Metastatic Lung Carcinoma in the Adrenal Gland (tissue), 1 donor: ENCODE results near the genes MPG, RGS11 and MRPL28.

GRCh38 chr16:10368-10972 lies 42.9 kb downstream of the POLR3K start:
- PRO-cap: no peak

- PRO-cap: no peak
Measured at GRCh38 chr16:60880-61471, 7.3 kb downstream of the SNRNP25 start.

- PRO-cap: no peak
Measured at GRCh38 chr16:64605-65077, 7.8 kb downstream of the RHBDF1 start.

GRCh38 chr16:77225-78349 lies at the start of gene MPG:
TSS of gene MPG (plus strand) at chr16:78225.
- PRO-cap: unidirectional peak, plus-strand start at chr16:77473; bidirectional peak, plus-strand start at chr16:78231, minus-strand start at chr16:78172

- PRO-cap: no peak
Measured at GRCh38 chr16:260980-261764, 14.6 kb downstream of the RGS11 start.

GRCh38 chr16:273985-274632 lies 1.6 kb downstream of the RGS11 start:
- PRO-cap: no peak

GRCh38 chr16:275017-276213 lies at the start of gene RGS11:
TSS of gene RGS11 (minus strand) at chr16:275944.
- PRO-cap: no peak

DNA sequence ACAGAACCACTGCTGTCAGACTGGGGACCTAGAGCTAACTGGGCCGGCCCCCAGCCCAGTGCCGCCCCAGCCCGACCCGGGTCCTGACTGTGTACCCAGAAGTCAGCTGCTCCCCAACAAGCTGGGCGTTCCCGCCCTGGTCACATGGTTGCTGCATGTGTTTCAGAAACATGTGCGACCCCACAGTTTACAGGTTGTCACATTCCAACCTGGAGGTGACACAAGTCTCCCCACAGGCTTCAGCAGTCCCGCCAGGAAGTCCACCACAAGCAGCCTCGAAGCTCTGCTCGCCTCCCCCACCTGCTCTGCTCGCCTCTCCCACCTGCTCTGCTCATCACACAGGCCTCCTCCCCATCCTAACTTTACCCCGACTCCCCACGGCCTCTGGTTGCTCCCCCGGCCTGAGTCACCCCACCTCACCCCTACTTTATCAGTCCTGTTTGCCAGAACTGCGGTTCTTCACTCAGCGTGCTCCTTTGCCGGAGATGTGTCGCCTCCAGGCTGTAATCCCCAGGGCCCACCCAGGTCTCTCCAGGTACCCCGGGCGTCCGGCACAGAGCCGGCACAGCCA lies 933 bp downstream of the MRPL28 start:
- PRO-cap: no peak

DNA sequence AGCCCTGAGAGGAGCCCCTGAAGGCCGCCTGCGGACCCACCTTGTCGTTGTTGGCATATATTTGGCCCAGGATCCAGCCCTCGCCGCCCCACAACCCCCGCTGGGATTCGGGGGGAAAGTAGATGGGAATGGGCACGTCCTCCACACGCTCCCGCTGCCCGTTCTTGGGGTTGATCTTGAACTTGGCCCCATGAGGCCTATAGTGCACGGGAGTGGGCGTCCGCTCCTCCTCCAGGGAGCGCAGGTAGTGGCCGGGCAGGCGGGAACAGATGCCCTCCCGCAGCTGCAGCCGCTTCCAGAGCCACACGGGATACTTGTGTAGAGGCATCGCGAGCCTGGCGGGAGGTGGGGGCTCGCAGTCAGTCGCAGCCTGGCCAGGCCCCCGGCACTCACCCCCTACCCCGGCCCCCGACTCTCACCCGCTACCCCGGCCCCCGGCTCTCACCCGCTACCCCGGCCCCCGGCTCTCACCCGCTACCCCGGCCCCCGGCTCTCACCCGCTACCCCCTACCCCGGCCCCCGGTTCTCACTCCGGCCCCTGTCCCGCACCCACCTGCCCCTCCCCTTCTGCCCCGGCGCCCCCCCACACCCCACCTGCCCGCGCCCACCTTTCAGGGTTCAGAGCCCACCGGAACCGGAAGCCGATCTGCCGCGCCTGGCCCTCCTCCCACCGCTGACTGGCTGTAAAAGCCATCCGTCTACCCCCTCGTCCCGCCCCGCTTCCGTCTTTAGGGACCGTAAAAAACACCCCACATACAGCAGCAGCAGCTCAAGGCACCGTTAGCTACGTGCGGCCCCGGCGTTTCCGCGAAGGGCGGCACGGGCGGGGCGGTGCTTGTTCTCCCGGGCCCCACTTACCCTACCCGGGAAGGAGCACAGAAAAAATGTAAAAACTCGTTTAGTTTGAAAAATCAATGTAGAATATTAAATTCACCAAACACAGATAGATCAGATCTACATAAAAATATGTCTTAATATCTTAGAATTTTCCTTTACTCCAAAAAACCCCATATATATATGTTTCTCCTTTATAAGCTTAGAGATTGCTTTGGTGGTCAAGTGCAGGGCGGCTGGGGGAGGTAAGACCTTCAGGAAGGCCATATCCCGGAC lies at the start of gene MRPL28:
TSS of gene MRPL28 (minus strand) at position 648 of the 1,110 bp plus-strand sequence.
- PRO-cap: unidirectional peak, minus-strand start at position 679 of the sequence

- PRO-cap: no peak
Measured at GRCh38 chr16:380816-381590, 775 bp downstream of the PGAP6 start.

GRCh38 chr16:381591-381781 lies 292 bp downstream of the PGAP6 start:
- PRO-cap: no peak

- PRO-cap: bidirectional peak, plus-strand start at chr16:383546, minus-strand start at chr16:383370
Measured at GRCh38 chr16:383278-383661, 1.5 kb upstream of the PGAP6 start.

GRCh38 chr16:396182-396601 lies 807 bp upstream of the NME4 start:
- PRO-cap: no peak

- PRO-cap: no peak
Measured at GRCh38 chr16:398619-399277, 1.7 kb downstream of the NME4 start.

GRCh38 chr16:411172-412309 lies 9.9 kb downstream of the DECR2 start:
- PRO-cap: no peak

DNA sequence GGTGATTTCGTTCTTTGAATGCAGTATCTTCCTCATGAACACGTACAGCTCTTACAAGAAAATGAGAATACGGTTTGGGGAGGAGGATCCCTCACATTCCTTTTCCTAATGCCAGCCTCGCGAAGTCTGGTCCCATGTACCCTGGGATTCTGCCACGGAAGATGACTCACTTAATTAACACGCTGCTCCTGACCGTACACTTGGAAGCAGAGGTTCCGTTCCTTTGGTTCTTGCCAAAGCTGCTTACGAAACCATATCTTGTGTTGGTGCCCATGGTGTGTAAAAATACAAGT lies 1.2 kb upstream of the RAB11FIP3 start:
- PRO-cap: no peak

DNA sequence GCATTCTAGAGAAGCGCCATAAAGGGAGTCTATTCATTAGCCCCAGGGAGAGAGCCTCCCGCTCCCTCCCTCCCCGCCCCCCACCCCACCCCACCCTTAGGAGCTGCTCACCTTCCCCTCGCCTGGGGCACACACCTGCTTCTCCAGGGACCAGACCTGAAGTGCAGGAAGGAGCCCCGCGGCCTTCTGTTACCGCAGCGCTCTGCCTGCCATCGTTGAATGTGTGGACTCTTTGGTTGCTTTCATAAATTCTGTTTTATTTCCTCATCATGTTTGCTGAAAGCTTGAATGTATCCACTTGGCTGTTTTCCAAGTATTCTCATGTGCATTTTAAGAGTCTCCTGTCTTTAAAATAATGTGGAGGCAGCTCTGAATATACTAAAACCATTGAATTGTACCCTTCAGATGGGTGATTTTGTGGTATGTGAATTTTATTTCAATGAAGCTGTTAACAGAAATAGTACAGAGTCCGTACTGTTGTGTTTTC lies 25.4 kb downstream of the RAB11FIP3 start:
- PRO-cap: no peak

DNA sequence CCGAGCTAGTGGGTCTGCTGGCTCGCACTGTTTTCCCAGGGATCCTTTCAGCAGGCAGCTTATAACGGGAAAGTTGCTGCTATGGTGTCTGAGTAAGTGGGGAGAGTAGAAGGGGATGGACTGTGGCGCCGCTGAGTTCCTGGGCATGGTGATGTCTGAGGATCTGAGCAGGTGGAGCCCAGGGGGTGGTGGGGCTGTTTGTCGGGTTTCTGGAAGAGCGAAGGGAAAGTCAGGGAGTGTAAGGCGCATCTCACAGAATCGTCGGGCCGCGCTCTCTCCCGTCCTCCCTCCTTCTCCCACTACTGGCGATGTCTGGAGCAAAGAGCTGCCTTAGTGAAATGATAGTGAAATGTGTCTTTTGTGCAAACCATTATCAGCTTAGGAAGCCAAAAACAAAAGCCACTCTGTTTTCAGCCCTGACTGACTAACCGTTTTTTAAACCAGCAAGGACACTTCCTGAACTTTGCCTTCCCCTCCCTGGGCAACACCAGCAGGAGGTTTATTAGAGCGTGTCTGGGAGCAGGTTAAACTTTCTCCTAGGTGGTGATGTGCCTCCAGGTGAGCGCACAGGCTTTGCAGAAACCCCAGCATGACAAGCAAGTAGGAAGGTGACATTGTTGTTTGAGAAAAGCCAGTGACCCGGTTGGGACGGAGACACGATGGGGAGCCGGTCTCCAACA lies 49.0 kb downstream of the RAB11FIP3 start:
- PRO-cap: no peak

DNA sequence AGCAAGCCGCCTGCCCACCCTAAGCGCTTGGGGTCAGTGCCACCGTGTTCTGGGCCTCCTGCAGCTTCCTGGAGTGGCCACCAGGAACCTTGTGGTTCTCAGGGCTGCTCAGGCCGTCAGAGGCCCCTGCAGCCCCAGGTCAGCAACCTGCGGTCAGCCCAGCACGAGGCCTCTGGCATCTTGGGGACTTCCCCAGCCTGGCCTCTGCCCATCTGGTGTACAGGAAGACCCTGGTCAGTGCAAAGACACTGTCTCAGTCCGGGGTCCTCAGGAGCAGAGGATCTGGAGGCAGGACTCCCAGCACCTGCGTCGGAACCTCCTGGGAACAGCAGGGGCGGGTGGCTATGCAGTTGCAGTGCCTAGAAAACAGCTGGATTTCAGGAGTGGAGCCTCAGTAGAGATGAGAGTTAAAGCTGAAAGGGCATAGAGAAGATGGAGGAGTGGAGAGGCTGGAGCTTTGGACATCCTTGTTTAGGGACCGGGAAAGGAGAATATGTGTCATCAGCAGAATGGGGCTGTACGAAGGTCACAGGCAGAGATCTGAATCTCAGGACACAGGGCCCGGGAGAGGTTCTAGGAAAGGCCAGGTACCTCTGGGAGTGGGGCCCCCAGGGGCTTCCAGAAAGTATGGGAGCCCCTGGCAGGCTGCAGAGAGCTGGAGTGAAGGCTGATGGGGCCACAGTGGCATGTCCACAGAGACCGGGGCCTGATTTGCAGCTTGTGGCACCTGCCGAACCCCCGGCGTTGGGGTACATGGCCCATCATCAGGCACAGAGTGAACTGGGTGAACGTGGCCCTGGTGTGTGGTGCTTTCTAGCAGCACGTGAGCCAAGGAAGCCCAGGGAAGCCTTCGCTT lies 13.2 kb upstream of the CAPN15 start:
- PRO-cap: no peak

DNA sequence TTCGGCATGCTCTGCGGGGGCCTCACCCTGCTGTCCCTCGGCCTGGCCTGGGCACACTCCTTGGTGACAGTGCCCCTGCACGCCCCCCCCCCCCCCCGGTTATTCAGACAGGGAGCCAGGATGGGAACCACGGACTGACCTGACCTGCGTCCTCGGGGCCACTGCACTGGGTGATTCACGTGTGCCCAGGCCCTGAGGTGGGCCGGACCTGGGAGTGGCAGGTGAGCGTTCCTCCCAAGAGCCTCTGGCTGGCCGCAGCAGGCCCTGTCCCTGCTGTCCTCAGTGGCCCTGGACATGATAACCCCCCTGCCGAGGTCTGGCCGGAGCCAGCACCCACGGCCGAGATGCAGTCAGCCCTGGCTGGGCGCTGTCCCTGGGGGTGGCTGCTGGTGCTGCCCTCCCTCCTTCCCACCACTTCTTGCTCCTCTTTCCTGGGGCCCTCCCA lies 8.4 kb downstream of the CAPN15 start:
- PRO-cap: no peak